ENCODE measurements around a stretch of chr10.

- PRO-cap: no peak
- RAMPAGE, long total RNA: no peak
Measured at GRCh38 chr10:75007631-75008340, 65.7 kb downstream of the DUSP29 start.

DNA sequence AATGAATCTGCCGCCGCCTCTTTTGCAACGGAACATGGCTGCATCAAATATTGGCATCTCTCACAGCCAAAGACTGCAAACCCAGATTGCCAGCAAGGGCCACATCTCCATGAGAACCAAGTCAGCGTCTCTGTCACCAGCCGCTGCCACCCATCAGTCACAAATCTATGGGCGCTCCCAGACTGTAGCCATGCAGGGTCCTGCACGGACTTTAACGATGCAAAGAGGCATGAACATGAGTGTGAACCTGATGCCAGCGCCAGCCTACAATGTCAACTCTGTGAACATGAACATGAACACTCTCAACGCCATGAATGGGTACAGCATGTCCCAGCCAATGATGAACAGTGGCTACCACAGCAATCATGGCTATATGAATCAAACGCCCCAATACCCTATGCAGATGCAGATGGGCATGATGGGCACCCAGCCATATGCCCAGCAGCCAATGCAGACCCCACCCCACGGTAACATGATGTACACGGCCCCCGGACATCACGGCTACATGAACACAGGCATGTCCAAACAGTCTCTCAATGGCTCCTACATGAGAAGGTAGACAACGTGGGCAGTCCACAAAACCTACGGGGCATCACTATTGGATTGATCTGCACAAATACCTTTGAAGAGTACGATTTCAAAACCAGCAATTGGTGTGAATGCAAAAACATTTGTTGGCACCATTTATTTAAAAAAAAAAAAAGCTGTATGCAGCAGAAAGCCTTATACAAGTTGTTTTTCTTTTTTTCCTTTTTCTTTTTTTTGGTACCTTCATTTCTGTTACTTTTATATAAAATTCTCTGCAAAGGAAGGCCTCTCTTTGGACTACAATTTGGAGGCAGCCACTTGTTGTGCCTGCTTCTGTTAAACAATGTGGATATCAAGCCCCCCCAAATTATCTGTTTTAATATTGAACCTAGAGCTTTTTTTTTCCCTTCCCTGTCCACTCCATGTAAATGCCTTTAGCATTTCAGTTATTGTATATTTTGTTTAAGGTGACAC lies 42.7 kb downstream of the DUSP29 start:
- PRO-cap: no peak
- RAMPAGE, long total RNA: no peak

DNA sequence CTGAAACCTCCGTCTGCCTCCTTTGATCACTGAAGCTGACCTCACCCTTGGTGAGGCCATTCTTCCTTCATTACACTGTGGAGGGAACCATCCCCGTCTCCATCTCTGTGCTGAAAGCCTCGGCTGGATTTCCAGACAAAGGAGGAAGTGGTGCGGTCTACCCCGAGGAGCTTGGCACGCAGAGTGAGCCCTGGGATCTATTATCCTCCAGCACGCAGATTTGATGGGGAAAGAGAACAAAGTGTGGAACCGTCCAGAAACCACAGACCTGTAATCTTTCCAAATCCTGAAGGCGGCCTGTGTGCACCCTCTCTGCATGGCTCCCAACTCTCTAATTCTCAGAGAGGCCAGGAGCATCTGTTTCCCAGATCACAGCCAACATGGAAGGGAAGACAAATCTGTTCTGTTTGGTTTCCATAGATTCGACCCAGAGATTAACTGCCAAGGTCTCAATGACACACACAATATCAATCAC lies 11.0 kb downstream of the DUSP29 start:
- PRO-cap: no peak
- RAMPAGE, long total RNA: no peak

DNA sequence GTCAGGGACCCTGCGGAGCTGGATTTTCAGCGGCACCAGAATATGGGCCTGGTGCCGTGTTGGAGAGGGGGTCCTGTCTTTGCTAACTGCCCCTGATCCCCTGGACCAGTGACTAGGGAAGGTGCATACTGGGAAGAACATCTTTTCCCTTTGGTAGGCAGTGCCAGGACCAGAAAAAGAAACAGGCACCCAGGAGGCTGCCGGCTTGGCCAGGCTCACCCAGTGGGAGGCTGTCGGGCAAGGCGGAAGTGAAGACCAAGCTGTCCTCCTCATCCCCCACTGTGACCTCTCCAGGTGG lies 252 bp downstream of the DUSP13 start:
- PRO-cap: no peak
- RAMPAGE, long total RNA: no peak

GRCh38 chr10:75395858-75396825 lies 5.4 kb downstream of the ZNF503 start:
- PRO-cap: no peak
- RAMPAGE, long total RNA: no peak

DNA sequence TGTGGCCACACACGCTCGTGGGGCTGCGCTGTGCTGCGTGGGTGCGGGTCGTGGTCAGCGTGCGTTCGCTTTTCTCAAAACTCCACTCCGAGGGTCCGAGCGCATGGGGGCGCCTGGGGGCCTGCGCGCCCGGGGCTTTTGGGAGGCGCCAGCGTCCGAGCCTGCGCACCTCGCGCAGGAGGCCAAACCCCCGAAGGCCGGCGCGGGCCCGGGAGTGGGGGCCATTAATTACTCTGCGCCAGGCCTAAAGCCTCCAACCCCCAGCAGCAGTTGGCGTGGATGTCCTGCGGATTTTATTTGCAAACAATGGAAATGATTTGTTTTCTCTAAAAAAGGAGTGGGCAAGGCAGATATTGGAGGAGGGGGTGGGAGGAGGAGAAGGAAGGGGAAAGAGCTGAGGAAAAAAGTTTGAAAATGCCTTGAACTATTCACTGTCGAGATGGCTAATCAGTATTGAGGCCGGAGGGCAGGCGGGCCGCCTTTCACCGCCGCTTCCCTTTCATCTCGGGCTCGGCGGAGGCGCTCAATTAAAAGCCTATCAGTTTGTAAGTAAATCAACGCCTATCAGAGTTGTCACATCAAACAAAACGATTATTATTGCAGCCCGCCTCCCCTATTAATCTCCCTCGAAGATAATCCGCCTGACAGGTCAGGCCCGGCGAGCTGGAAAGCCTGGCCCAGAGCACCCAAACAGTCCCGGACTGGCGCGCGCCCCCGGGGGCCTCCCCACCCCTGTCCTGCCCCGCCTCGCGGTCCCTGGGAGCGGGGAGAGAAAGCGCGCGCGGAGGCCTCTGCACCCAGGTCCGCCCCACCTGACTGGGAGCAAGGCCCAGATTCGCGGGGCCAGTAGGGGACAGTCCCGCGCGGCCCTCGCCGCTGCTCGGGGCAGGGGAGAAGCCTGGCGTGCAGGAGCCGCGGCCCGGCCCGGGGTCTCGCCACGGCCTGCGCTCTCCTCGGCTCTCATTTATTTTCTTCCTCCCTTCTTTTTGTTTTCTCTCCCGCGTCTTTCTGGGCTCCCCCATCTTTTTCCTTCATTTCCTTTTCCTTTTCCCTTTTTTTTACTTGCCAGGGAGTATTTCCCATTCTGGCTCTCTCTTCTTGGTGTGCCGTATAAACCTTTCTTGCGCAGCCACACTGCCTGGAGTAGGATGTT lies 3.6 kb upstream of the ZNF503 start:
- PRO-cap: no peak
- RAMPAGE, long total RNA: no peak

DNA sequence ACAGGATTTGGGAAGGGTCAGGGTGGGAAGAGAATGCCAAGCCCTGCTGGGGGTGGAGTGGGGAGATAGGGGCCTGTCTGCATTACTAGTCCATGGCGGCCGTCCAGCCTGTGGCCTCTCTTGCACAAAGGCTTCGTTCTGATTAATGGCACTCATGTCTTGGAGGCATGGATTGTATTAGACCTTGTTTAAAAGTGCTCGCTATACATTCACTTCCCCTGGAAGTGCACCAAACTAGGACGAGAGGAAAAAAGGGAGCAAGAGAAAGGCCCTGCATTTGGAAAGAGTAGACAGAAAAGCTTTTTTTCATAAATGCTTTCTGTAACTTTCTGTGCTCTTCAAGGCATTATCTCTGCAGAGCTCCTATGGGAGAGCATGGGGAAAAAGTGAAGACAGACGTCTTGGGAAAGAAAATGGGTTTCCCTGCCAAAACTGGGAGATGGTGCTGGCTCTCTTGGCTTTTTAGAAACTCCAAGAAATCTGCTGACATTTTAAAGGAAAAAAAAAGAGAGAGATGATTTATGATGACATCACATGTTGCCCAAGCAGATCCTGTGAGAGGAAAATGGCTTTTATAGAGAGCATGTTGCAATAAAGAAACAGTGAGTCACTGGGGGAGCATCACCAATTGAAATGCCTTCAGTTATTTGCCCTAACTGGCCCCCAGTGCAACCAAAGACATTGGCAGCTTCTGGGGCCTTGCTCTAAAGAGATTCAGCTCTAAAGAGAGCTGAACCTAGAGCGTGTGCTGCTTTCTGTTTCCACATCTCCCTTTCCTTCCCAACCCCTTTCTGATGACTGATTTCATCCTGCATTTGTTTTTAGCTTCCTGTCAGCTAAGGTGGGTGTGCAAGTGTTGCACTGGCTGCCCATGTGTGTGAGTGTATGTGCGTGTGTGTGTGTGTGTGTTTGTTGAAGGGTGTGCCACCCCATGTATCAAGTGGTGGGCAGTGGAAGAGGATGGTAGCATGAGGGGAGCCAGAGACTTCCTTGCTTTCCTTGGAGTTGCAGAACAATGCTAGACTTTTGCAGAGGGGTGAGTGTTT lies 37.6 kb downstream of the LRMDA start:
- PRO-cap: no peak
- RAMPAGE, long total RNA: no peak

DNA sequence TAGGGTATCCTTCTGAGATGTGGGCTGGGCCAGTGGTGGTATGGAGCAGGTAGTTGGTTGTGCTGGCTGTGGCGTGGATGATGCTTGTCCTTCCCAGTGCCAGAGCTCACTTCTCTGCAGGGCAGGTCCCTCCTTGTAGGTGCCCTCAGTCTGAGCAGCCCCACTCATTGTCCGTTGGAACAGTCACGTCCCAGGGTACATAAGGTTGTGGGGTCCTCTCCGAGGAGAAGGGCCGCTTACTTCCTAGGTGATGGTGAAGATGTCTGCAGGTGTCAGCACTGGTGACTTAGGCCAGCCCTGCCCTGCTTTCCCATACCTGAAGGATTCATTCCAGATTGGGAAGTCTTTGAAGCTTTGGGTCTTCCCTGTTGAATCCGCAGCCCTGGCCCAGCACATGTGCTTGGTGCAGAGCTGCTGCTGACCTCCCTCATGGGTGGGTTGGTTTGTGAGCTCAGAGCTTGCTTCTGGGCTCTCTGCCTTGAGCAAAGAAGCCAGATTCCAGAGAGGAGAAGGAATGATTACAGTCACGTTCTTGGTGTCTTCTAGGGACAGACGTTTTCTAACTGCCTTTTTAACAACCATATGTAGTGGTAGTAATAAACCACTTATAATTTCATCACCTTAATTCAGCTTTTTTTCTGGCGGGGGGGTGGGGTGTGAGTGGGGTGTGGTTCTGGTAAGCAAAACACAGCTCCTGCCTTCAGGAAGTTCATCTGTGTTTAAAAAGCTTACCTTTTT lies 39.3 kb downstream of the LRMDA start:
- PRO-cap: no peak
- RAMPAGE, long total RNA: no peak

- PRO-cap: no peak
- RAMPAGE, long total RNA: no peak
Measured at GRCh38 chr10:75521995-75522530, 90.6 kb downstream of the LRMDA start.

DNA sequence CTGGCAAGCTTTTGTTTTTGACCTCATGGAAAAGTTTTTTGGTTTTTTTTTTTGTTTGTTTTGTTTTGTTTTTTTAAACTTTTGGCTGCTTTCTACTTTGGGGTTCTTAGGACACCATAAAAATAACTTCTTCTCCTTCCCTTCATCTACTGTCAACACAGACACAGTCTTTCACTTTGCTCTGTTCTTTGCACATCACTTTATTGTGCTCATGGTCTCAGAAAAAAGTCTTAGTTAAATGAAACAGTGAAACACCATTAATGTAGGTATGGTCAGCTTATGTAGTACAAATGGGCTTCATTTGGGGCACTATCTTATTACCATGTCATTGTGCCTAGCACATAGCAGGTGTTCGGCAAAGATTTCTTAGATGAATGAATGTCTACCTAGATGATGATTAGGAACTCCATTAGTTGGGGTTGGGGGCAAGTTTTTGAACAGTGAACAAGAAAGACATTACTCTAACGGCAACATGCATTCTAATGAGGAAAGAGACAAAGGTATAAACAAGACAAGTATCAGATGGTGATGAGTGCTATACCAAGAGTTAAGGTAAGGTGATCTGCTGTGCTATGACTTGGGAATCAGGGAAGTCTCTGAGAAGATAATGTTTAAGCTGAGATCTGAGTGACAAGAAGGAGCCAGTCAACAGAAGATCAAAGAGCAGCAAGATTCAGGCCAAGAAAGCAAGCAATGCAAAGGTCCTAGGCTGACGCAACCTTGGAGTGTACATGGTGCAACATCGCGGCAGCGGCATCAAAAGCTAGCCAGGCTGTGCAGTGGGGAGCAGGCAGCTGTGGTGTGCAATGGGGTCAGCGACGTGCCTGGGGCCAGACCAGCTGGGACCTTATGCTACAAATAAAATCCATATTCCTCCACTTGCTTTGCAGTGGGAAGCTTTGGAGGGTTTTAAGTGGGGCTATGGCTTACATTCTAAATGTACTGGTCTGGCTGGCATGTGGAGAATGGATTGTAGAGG lies 323.9 kb downstream of the LRMDA start:
- PRO-cap: no peak
- RAMPAGE, long total RNA: no peak

DNA sequence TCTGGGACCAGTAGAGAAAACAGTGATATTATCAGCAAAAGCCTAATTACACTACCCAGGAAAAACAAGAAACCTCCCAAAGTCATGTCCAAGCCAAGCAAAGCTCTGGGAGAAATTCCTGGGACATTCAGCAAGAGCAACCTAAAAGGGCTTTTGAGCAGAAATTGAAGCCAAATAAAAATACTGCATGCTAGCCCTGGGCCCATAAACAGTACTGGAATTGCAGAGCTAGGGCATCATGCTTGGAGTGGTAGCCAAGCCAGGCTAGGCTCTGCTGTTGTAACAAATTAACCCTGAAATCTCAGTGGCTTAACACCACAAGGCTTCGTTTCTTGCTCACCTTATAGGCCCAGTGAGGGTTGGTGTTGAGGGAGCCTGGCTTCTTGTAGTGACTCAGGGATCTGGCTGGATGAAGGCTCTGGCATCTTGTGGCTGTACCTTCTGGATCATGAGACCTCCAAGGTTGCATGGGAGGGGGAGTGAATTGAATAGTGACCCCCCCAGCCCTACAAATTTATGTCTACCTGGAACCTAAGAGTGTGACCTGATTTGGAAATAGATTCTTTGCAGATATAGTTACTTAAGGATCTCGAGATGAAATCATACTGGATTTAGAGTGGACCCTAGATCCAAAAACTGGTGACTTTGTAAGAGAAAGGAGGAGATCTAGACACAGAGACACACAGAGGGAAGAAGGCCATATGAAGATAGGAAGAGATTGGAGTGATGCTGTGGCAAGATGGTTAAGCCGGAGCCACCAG lies 348.1 kb downstream of the LRMDA start:
- PRO-cap: no peak
- RAMPAGE, long total RNA: no peak

DNA sequence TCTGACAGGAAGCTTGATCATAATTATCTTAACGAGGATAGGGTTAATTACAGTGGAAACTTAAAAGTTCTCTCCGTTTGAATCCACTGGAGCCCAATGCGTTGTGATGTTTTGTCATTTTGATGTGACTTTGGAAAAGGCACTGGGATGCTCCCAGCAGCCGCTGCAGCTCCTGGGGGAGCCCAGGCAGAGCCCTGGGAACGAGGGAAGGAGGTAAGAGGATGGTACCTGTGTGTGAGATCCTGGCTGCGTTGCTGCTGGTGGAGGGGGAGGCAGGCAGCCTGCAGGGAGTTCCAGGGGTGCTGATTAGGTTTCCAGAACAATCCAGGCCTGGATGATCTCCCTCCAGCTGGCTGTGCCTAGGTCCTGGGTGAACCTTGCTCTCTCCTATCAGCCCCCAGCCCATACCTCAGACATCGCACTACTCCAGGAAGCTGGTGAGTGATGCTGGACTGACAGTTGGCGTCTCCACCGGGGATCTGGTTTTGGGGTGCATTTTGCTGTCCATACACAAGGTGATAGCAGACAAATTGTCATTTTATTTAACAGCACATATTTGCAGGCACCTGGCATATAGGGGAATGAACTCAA lies 601.1 kb downstream of the LRMDA start:
- PRO-cap: no peak
- RAMPAGE, long total RNA: no peak

- PRO-cap: no peak
- RAMPAGE, long total RNA: no peak
Measured at GRCh38 chr10:76050898-76051384, 619.5 kb downstream of the LRMDA start.

DNA sequence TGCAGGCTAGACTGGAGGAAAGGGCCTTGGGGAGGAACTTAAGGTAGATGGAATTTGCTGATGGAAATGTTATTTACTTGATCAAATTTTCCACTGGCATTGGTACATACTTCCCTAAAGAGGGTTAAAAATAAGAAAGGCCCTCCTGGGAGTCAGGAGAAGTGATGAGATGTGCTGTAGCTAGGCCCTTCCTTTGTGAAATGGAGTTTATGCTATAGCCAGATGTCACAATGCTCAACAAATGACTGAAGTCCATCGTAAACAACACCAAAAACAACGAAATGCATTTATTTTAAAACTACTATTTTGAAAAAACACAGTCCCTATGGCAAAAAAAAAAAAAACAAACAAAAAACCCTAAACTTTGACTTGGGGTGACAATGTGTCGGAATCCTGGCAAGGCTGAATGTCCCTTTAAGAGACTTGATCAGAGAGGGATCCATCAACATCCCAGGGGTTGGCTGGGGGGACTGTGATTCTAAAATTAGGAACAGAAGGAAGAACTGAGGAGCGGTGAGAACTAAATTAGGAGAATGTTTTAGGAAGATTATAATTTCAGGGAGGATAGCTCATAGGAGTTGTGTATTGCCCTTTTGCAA lies 706.1 kb downstream of the LRMDA start:
- PRO-cap: no peak
- RAMPAGE, long total RNA: no peak

DNA sequence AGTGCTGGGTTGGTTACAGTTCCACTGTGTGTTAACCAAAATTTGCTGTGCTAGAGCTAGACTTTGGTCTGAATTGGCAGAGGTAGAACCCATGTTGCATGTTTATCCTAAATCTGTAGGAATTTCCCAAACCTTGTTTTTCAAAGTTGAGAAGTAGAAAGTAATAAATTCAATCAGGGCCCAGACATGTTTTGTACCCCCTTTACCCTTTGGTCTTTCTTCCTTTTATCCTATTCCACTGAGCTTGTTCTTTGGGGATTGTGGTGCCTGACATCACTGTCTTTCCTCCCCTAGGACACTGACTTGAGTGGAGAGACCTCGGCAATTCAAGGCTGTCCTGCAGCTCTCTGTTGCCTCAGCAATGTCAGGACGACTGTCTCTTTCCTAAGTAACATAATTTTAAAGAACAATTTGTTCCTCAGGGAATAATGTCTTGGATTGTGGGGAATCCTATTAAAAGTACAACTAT lies 1078.0 kb downstream of the KCNMA1 start:
- PRO-cap: no peak
- RAMPAGE, long total RNA: no peak

- PRO-cap: no peak
- RAMPAGE, long total RNA: no peak
Measured at GRCh38 chr10:77072983-77073480, 564.6 kb downstream of the KCNMA1 start.

- PRO-cap: no peak
- RAMPAGE, long total RNA: no peak
Measured at GRCh38 chr10:77163877-77164586, 473.6 kb downstream of the KCNMA1 start.

GRCh38 chr10:77174363-77175414 lies 462.9 kb downstream of the KCNMA1 start:
- PRO-cap: no peak
- RAMPAGE, long total RNA: no peak

- PRO-cap: no peak
- RAMPAGE, long total RNA: no peak
Measured at GRCh38 chr10:77396963-77397369, 240.6 kb downstream of the KCNMA1 start.

- PRO-cap: no peak
- RAMPAGE, long total RNA: no peak
Measured at GRCh38 chr10:77553636-77553949, 84.0 kb downstream of the KCNMA1 start.